A375 (cell line): ENCODE measurements around the gene ZMPSTE24.

GRCh38 chr1:39105192-39105715 lies 79.1 kb downstream of the NDUFS5 start:
- RAMPAGE, long total RNA, result no peak

- RAMPAGE, long total RNA, result no peak
These were observed 88.0 kb downstream of the NDUFS5 start for GRCh38 chr1:39114177-39114550.

- RAMPAGE, long total RNA, result no peak
These were observed 63.3 kb upstream of the MACF1 start for GRCh38 chr1:39141125-39141639.

DNA sequence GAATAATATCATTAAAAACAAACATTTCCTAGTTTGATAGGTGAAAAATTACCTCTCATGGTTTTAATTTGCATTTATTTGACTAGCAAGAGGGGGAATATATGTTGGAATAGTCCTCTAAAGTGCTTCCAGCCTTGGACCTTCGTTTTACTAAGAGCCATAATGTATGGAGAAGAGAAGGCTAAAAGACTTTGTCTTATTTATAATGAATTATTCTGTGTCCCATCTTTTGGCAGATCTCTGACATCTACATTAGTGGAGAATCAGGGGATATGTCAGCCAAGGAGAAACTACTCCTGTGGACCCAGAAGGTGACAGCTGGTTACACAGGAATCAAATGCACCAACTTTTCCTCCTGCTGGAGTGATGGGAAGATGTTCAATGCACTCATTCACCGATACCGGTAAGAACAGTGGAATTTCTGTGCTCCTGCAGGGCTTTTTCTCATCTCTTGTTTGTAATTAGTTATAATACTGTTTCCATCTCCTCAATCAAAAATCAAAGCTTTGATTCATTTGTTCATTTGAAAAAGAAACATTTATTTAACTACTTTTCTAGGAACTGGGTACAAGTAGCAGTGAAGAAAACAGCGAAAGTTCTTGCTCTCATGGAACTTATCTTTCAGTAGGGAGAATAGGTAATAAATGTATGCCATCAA lies 77.6 kb downstream of the MACF1 start:
- RAMPAGE, long total RNA, result no peak

DNA sequence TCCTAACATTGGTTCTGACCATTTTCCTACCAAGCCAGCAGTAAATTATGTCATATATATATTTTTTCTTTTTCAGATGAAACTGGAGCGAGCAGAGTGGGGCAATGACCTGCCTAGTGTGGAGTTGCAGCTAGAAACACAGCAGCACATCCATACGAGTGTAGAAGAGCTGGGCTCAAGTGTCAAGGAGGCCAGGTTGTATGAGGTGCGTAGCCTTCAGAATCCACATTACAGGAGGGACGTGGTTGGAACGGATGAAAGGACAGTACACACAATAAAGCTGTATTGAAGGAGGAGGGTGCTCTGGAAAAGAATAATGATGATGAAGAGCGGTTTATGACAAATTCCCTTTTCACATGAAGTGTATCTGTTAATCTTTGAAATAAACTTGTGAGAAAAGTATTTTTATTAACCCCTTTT lies 87.3 kb downstream of the MACF1 start:
- RAMPAGE, long total RNA, result no peak

DNA sequence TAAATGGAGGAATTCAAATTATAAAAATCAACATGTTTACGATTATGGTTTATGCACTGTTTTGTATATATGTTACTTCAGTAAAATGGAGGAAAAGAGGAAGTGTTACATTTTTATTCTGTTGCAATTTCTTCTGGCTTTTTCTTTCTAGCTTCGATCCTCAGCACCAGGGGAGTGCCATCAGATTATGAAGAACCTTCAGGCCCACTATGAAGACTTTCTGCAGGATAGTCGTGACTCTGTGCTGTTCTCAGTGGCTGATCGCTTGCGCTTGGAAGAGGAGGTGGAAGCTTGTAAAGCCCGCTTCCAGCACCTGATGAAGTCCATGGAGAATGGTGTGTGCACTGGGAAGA lies 105.6 kb downstream of the MACF1 start:
- RAMPAGE, long total RNA, result no peak

DNA sequence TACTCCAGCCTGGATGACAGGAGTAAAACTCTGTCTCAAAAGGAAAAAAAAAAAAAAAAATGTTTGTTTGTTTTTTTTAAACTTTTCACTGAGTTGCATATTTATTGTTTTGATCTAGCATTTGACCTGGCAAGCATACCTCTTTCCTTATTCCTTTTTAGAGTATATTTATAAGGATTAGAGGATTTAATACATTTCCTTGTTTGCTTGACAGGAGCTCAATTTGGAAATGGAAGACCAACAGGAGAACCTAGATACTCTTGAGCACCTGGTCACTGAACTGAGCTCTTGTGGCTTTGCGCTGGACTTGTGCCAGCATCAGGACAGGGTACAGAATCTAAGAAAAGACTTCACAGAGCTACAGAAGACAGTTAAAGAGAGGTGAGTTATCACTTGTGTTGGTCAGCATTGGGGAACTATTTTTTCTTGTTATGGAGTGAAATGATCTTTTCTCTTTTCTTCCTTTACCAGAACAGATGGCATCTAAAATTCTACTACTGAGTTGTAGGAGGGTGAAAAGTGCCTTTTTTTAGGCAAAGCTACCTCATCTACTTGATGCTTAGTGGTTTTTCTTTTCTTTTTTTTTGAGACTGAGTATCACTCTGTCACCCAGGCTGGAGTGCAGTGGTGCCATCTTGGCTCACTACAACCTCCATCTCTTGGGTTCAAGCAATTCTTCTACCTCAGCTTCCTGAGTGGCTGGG lies 123.3 kb upstream of the BMP8A start:
- RAMPAGE, long total RNA, result no peak

- RAMPAGE, long total RNA, result no peak
These were observed 82.8 kb upstream of the BMP8A start for GRCh38 chr1:39408244-39409419.

GRCh38 chr1:39409420-39410557 lies 81.6 kb upstream of the BMP8A start:
- RAMPAGE, long total RNA, result no peak

DNA sequence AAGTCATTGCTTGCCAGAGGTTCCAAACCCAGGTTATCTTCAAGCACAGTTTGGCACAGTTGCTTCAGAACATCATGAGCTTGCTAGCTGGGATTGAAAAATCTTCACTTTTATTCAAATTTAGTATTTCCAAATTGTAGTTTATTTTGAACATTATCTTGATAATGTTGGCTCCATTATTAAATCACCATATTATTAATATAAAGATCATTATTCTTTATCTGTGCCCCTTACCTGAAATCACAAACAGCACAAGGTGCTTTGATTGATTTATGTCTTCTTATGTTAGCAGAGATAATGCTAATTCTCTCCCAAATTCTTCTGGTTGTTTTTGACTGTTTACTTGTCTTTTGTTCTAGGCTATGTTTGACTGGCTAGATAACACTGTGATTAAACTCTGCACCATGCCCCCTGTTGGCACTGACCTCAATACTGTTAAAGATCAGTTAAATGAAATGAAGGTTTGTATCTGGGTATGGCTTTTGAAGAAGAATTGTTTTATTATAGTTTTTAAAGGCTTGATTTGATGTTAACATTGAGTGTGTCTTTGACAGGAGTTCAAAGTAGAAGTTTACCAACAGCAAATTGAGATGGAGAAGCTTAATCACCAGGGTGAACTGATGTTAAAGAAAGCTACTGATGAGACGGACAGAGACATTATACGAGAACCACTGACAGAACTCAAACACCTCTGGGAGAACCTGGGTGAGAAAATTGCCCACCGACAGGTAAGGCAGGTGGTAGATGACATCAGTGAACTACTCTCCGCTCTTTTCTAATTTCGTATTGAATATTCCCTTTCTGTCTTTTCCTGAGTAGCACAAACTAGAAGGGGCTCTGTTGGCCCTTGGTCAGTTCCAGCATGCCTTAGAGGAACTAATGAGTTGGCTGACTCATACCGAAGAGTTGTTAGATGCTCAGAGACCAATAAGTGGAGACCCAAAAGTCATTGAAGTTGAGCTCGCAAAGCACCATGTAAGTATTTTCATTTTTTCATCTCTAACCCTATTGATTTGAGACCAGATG lies 49.5 kb upstream of the BMP8A start:
- RAMPAGE, long total RNA, result no peak

GRCh38 chr1:39458111-39458676 lies 33.2 kb upstream of the BMP8A start:
- RAMPAGE, long total RNA, result no peak

DNA sequence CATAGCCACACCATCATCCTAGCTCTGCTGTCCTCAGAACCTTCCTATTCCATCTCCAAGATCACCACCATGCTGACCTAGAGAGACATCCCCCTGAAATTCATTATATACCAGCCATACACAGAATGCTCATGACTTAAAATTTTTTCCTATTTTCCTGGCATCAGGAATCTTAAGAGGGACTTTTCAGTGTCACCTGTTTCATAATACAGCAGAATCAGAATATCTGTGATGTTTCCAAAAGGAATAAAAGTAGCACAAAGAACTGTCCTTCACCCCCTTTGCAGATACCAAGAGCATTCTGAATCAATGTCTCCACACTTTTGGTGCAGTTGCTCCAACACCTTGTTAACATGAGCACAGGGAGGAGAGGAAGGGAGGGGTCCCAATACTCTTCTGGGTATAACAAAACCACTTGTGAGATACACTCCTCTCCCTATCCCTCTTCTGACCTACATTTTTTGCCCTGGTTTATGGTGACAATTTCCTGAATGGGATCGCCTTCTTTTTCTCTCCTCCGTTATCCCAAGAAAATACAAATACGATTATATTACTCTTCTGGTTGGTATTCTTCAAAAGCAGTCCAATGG lies 18.1 kb downstream of the PABPC4 start:
- RAMPAGE, long total RNA, result no peak

DNA sequence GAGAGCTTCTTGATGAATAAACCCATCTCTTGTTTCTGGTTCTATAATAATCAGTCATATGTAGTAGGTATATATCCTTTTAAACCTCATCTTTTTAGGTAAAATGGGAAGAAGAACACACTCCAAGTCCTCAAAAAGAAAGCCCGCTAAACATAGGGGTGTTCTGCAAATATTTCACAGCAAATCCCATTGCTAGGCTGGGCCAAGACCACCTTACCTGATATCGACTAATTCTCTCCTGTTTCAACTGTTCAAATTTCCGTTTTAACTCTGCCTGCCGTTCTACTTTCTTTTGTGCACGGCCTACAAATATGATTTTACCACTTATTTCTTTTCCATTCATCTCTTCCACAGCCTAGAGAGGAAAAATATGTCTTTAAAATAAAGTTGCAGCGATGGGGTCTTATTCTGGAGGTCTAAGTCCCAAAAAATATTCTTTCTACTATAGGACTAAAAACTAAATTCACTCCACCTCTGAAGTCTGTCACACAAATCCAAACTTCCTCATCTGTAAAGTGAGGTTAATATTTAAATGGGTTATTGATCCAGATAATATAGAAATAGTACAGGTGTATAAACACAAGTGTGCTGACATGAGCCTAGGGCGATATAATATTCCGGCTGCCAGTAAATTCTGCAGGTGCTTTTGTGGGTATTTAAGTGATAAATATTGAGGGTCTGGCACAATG lies 7.9 kb downstream of the PABPC4 start:
- RAMPAGE, long total RNA, result no peak

- RAMPAGE, long total RNA, result no peak
These were observed 10.4 kb upstream of the BMP8B start for GRCh38 chr1:39799055-39799510.

DNA sequence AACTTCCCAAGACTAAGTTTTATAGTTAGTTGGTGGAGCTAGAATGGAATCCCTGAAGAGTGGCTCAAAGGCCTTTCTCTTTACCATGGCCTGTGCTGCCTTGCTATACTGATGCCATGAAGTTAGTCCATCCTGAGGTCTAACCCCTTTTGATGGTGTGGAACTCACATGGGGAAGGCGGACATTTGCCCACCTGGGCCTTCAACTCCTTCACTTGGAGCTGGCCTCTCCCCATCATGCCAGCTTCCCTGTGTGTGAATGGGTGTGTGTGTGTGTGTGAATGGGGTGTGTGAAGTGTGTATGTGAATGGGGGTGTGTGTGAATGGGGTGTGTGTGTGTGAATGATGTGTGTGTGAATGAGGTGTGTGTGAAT lies 9.4 kb downstream of the MFSD2A start:
- RAMPAGE, long total RNA, result no peak

GRCh38 chr1:40067561-40068135 lies 27.1 kb downstream of the CAP1 start:
- RAMPAGE, long total RNA, result no peak

- RAMPAGE, long total RNA, result no peak
These were observed 21.1 kb upstream of the RLF start for GRCh38 chr1:40140180-40140389.

- RAMPAGE, long total RNA, result no peak
These were observed at the start of gene ZMPSTE24 for GRCh38 chr1:40257618-40258408. TSS of gene ZMPSTE24 (plus strand) at chr1:40258236.

DNA sequence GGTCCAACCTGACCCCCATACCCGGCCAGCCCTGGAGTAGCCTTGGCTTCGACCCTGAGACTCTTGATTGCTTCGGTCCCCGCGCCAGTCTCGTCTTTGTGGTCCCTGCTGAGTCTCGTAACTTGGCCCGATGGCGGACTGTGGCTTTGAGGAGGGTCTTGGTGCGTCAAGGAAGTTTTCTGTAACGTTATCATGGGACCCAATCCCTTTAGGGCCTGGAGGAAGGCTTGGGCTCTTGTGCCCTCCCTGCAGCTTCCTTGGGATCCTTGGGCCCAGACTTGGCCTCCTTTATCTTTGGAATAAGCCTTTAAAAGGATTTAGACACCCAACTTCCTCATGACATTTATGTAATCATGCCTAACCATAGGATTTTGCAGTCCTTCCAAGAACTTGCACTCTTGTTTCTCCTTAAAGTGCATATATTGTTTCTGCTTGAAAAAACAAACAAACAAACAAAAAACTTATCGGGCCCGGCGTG lies 412 bp downstream of the ZMPSTE24 start:
- RAMPAGE, long total RNA, result no peak

DNA sequence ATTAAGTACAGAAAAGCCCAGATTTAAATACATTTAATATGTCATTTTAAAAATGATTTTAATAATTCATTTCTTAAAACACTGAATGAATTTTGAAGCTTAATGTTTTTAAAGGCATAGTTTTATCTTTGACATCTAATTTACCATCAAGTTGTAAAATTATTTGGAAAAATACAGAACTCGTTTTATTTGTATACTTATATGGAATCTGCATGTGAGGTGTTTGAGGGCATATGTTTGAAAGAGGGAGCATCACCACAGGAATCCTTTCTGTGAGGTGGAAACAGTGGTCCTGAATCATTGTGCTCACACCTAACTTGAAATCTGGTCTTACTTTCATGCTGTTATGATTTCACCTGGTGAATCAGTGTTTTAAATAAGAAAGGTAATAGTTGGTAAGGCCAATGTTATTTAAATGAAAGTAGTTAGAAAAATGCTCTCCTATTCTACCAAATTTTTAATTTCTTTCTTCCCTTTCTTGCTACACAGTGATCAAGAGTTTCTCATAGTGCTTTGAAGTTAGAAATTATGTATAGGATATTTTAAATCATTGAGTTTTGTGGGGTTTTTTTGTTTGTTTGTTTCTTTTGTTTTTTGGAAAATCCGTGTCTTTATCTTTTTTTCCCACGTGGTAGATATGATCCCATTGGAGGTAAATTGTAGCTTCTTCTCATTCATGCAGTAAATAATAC lies 24.2 kb downstream of the COL9A2 start:
- RAMPAGE, long total RNA, result no peak